Measurements from ENCODE around the gene SCNN1A.

- PRO-cap = unidirectional peak, minus-strand start at chr12:6167959
Measured at GRCh38 chr12:6167667-6168313, 32.4 kb upstream of the CD9 start.

GRCh38 chr12:6190159-6190632, 10.0 kb upstream of the CD9 start:
- PRO-cap = no peak

DNA sequence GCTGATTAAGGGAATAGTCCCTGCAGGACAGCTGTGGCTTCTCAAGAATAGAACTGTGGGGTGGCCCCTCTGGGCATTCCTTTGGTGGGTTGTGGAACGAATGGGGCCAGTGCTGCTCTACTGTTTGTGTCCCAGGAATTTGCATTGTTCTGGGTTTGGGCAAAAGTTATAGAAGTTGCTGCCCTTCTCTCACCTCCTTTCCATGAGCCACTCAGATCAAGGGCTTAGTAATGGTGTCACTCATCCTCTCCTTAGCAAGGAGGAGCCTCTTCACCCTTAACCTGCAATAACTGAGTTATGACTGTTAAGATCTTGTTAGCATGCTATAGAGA, 31.3 kb downstream of the CD9 start:
- PRO-cap = no peak

DNA sequence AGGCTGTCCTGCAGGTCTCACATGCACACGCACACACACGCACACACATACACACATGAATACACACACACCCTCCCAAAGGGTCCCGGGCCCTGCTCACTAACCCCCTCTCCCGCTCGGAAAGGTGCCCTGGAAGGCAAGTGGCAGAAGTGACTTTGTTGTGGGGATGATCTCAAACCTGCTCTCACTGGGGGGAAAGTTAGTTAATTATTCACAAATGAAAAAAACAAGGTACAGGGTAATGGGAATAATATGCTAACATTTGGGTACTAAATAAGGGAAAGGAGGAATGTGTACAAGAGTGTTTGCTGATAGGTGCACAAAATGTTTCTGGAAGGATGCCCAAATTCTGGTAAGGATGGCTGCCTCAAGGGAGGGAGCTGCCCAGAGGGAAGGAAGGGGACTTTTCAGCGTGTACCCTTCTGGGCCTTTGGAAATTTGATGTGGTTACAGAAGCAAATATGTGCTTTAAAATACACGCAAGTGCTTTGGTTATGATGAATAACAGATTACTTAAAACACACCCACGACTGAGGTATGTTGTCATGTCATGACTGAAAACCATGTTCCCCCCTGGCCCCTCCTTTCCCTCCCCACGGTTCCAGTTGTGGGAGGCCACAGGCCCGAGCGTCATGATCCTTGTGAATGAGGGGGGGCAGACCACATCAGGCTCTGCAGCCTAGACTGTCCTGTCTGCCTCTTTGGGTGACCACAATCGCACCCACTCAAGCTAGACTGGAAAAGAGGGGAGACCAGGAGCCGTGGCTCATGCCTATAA, 43.3 kb upstream of the PLEKHG6 start:
- PRO-cap = no peak

GRCh38 chr12:6329147-6330193, 12.4 kb downstream of the TNFRSF1A start:
- PRO-cap = no peak

GRCh38 chr12:6330362-6330932, 11.4 kb downstream of the TNFRSF1A start:
- PRO-cap = no peak

GRCh38 chr12:6374820-6375933, at the start of gene SCNN1A:
TSS of gene SCNN1A (minus strand) at chr12:6375563.
- PRO-cap = no peak

GRCh38 chr12:6376947-6377261, 1.5 kb upstream of the SCNN1A start:
- PRO-cap = no peak

- PRO-cap = no peak
Measured at GRCh38 chr12:6432952-6433508, 11.7 kb upstream of the CD27 start.

DNA sequence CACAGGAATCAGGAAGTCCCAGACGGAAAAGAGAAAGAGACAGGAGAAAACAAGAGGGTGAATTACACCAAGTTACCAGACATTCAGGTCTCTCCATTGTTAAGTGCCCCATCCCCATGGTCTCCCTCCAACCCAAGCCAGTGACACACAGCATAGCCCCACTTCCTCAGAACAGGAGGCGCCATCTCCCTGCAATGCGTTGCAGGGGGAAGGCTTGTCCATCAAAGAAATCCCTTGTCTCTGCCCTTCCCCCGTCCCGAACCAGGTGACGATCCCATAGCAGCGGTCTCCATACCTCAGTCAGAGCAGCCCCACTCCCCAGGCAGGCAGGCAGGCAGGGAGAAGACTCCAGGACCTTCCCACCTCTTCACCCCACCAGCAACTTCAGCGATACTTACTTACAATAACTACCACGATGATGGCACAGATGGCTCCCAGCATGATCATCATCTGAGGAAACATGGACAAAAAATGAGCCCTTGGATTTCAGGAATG, 5.9 kb downstream of the VAMP1 start:
- PRO-cap = no peak

- PRO-cap = no peak
Measured at GRCh38 chr12:6492055-6492480, 994 bp downstream of the MRPL51 start.

- PRO-cap = no peak
Measured at GRCh38 chr12:6534925-6535952, 922 bp downstream of the GAPDH start.

- PRO-cap = no peak
Measured at GRCh38 chr12:6539692-6540534, 5.6 kb downstream of the GAPDH start.

GRCh38 chr12:6553037-6553727, 2.7 kb downstream of the IFFO1 start:
- PRO-cap = no peak

DNA sequence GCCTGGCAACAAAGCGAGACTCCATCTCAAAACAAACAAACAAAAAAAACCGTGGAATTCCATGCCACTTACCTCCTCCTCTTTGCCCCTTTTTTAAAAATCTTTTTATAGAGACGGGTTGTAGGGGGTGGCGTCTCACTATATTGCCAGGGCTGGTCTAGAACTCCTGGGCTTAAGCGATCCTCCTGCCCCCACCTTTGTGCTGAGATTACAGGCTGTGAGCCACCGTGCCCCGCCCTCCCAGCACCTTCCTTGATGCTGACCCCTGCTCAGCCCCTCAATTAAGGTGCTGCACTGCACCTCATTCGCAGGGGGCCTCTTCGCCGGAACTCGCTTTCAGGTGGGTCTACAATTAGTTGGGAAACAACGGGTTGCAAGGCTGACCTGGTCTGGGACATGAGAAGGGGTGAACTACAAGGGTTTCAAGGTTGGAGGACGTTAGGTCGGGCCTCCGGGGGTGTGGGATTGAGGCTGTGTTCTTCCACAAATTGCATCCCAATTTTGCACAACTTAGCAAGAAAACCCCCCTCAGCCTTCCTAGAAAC, 1.2 kb upstream of the NOP2 start:
- PRO-cap = no peak

- PRO-cap = no peak
Measured at GRCh38 chr12:6570677-6571404, 2.8 kb upstream of the NOP2 start.

GRCh38 chr12:6591923-6592785, 15.0 kb downstream of the CHD4 start:
- PRO-cap = no peak

DNA sequence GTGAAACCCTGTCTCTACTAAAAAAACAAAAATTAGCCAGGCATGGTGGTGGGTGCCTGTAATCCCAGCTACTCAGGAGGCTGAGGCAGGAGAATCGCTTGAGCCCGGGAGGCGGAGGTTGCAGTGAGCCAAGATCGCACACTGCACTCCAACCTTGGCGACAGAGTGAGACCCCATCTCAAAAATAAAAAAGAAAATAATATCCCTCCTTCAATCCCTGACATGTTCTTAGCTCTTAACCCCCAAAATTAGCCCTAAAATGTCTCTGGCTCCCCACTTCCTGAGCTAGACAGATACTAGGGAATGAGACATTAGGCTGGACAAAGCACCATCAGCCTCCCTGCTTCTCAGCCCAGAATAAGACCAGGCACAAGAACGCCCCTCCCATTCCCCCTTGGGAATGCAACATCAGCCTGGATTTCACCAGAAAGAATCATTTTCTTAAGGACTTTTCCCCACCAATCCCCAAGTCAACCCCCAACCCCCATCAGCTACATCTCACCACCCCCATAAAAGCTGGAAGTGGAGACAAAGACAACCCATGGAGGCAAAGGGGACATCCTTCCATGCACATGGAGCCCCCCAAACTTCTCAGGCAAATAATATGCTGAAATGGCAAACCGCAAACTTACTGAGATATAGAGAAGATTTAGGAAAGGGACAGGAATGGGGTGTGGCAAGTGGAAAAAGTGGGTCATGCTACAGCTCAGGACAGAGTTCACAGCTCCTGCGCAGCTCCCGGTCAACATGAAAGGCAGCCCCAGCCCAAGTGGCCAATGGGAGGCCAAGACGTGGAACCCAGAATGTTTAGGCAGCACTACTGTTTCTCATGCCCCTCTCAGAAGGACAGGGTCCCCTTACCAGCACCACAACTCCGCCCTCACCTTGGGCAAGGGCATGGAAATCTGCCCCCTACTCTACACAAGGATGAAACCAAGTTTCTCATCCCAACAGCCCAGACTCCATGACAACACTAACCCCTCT, 2.8 kb downstream of the CHD4 start:
- PRO-cap = no peak

- PRO-cap = no peak
Measured at GRCh38 chr12:6631897-6632746, 3.6 kb downstream of the LPAR5 start.

GRCh38 chr12:6635270-6635836, 406 bp downstream of the LPAR5 start:
- PRO-cap = no peak

All from right cardiac atrium (tissue), 1 donor.